CD14-positive monocyte (primary cell): ENCODE data around the genes FAAP100, ARL16, NOTUM and CENPX.

- CAGE, long polyA plus RNA, result no peak
These were observed 394 bp upstream of the ACTG1 start for GRCh38 chr17:81513079-81513307.

- CAGE, long polyA plus RNA, result no peak
These were observed 6.8 kb upstream of the ACTG1 start for GRCh38 chr17:81519254-81520033.

- CAGE, long polyA plus RNA, result no peak
These were observed at the start of gene FAAP100 for GRCh38 chr17:81552274-81552802. Gene FAAP100, minus strand, starts transcription at chr17:81552353.

- CAGE, long polyA plus RNA, result no peak
These were observed 26.1 kb upstream of the FAAP100 start for GRCh38 chr17:81578107-81578733.

- CAGE, long polyA plus RNA, result no peak
These were observed 31.6 kb upstream of the FAAP100 start for GRCh38 chr17:81583622-81584373.

DNA sequence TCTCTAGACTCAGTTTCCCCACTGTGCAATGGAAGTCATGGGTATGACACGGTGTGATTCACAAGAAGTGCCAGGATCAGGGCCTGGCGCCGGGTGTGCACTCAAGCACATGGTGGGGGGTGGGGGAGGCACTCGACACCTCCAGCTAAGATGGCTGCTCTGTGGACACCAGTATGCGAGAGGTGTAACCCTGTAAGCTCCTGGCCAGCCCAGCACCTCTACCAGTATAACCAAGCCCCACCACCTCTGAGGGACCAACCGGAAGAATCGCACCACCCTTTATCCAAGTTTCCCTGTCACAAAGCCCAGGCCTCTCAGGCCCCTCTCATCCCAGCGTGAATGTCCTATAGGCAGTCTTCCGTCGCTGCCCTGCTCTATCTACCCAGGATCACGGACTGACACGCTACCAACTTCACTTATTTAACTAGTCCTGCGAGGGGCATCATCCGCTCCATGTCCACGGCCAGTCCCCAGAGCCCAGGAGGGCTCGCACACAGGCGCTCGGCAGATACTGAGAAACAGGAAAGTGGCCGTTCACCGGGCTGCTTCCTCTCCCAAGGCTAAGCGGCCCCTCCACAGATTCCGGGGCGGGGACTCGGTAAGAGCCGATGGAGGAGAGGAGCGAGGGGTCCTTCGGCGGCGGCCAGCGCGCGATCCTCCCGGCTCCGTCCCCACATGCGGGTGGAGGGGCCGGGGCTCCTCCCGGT, 513 bp downstream of the OXLD1 start:
- CAGE, long polyA plus RNA, result no peak

DNA sequence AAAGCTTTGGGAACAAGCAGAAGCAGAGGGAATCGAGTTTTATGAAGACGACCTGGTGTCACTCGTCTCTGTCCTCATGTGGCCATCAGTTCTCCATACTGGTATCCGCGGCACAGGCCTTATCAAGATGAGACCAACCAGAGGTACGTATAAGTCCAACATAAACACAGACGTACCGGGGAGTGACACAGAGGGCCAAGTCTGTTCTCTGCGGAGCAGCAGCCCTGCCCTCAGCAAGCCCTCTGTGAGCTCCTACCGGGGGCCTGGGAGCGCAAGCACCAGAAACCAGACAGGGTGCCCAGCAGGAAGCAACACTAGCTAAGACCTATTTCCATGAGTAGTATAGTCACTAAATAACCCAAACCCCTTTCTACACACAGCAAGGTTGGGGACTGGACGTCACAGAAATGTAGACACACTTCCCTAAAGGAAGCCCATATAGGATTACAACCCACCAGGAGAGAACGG, 1.0 kb downstream of the ARL16 start:
- CAGE, long polyA plus RNA, result no peak

DNA sequence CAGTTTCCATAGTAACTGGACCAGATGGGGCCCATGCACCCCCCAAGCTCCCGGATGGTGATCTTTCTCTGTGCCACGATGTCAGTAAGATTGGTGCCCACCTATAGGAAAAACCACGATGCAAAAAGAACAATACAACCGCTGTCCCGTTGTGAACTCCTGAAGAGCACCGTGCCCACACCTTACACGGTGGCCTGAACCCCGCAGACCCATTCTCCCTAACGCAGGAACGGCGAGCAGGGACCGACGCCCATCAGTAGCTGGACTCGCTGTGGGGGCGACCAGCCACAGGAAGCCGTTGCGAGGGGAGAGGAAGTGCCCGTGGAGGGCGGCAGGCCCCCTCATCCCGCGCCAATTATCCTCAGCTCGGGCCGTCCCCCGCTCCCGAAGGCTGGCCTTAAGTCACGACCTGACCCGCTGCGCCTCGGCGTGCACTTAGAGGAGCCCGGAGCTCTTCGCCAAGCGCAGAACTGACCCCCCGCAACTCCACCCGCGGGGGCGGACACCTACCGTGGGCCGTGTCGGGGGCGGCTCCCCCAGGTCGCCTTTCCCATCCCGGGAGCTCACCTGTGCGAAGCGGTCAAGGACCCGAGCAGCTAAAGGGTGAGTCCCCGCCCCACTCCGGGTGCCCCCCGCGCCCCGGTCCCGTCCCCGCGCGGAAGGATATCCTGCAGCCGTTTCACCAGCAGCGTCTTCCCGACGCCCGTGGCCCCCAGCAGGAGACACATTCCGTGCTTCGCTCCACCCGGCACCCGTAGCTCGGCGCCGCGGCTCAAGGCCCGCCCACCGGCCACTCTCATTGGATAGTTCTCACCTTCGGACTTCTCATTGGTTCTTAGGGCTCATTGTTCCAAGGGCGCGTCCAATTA, at the start of gene ARL16:
Gene ARL16 (minus strand): TSS at position 772 of the 869 bp plus-strand sequence.
- CAGE, long polyA plus RNA, result no peak

GRCh38 chr17:81712581-81713065, 539 bp downstream of the SLC25A10 start:
- CAGE, long polyA plus RNA, result no peak

DNA sequence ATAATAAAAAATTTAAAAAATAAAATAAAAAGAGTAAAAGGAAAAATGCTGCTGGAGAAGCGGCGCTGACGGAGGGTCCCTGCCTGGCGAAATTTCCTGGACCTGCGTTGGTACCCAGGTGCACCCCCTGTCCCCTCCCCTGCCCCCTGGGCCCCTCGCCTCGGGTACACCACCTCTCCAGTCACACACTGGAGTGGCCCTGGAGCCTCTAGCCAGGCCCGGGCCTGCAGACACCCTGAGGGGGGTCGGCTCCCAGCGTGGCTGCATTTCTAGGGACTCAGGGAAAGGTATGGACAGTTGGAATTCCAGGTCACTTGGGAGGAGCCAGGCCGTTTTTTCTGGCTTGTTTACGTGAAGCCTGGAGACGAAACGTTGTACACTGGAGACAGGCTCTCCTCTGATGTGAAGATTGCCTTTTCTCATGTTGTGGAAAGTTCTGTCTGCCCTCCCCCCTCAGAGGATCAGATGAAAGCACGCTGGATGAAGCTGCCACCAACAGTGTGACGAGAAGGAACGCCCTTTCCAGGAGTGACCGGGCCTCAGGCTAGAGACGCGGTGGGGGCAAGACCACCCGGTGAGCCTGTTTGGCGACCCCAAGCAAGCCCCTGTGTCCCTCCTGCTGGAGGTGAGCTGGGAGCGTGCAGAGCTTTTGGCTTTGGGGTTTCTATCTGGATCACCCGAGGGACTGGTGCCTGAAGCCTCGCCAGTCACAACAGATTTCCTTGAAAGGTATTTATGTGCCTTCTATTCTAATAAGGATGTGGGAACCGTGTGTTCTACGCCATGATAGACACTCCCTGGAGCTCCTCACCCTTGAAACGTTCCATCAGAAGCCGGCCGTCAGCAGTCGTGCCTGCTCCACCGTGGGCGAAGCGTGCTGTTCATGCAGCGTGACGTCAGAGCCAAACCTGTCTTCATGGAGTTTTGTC, 4.0 kb upstream of the PPP1R27 start:
- CAGE, long polyA plus RNA, result no peak

DNA sequence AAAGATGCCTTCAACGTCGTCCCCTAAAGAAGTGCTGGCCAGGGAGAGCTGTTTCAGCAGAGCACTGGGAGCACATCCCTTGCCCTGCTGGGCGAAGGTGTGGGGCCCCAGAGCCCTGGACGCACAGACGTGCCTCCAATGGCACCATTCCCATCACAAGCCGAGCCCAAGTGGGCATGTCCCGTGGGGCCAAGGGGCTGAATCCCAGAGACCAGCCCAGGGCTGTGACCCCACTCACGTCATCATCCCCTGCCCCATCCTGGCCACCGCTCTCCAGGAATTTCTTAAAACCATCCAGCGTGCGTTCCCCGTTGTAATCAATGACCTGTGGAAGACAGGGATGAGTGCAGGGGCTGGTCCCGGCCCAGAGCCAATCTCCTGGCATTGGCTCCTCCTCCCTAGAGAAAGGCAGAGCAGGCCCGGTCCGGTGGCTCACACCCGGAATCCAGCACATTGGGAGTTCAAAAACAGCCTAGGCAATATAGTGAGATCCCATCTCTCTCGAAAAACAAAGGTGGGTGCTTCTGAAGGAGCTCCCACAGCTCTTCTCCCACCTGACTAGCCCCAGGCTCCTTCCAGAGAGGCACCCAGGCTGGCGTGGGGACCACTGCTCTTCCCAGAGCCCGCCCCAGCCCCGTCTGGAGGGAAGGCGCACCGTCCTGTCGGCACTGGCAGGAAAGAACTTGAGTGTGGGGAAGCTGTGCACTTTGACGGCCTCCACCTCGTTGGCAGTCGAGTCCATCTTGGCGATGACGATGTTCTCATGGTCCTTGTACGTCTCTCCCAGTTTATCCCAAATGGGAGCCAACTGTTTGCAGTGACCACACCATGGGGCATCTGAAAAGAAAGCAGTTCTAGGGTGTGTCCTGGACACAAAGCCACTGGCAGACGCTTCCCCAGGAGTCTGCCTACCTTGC, 10.3 kb upstream of the PPP1R27 start:
- CAGE, long polyA plus RNA, result no peak

GRCh38 chr17:81899598-81900773, 2.1 kb upstream of the NPB start:
- CAGE, long polyA plus RNA, result no peak

DNA sequence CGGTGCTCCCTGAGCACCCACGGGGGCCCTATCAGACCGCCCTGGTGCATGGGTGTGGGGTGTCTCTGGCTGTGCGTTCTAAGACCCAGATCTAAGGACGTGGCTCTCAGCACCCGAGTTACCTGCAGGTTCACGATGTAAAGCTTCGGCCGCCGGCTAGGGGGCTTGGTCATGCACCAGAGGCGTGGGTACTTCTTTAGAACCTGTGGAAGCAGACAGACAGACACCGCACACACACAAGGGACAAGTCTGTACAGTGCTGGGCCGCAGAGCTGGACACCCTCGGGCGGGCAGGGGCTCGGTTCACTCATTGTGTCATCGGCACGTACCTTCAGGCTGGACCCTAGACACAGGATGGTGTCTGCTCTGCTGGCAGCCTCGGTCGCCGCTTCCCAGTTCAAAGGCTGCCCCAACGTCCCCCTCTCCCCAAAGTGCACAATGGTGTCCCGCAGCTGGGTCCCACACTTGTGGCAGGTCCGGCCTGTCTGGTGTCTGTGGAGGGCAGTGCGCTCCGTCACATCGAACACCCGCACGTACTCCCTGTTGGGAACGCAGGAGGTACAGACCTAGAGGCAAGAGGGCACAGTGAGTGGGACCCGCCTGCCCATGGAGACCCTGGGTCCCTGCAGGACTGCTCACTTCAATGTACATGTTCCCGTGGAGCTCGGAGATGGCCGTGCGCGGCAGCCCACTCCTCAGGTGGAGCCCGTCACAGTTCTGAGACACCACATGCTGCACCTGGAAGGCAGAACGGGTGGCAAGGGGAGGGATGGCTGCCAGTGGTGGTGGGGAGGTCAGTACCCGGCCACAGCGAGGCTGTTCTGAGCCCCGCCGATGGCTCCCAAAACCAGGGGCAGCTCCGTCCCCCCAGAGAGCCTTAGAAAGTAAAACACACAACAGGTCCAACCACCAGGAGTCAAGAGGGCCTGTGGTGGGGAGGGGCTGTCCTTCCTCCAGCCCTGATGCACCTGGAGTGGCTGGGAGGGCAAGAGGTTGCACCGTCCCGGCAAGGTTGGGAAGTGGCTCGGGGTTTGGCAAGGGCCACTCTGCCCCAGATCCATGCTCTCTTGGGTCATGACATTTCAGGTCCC, 3.1 kb upstream of the PCYT2 start:
- CAGE, long polyA plus RNA, result no peak

DNA sequence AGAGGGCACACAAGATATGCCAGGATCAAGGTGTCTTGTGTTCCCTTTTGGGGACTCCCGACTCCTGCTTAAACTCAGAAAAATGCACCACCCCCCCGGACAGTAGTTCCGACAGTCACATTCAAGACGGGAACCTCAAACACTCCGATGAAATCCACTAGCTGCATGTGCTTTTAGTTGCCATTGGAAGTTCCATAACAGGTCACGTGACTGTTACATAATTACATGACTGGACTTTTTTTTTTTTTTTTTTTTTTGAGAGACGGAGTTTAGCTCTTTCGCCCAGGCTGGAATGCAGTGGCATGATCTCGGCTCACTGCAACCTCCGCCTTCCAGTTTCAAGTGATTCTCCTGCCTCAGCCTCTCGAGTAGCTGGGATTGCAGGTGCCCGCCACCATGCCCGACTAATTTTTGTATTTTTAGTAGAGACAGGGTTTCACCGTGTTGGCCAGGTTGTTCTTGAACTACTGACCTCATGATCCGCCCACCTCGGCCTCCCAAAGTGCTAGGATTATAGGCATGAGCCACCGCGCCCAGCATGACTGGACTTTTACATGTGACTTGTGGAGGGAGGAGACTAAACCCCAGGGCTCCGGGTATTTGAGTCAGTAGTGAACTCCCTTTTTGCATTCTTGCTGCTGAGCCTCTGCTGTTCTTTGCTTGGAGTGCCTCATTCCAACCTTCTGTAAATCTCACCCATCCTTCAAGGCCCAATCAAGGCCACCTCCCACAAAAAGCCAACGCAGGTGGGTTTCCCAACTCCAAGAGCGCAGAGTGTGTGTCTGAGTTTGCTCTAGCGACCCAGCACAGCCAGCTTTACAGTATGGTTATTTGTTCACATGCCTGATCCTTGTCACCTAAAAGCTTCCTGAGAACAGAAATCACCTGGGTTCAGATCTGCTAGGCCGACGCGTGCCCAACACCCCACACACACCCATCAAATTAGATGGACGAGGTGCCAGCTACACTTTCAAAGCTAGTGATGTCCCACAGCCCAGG, 1.5 kb downstream of the SIRT7 start:
- CAGE, long polyA plus RNA, result no peak

- CAGE, long polyA plus RNA, result no peak
These were observed 1.7 kb upstream of the SIRT7 start for GRCh38 chr17:81919321-81920367.

GRCh38 chr17:81959192-81959688, 1.7 kb downstream of the NOTUM start:
- CAGE, long polyA plus RNA, result no peak

DNA sequence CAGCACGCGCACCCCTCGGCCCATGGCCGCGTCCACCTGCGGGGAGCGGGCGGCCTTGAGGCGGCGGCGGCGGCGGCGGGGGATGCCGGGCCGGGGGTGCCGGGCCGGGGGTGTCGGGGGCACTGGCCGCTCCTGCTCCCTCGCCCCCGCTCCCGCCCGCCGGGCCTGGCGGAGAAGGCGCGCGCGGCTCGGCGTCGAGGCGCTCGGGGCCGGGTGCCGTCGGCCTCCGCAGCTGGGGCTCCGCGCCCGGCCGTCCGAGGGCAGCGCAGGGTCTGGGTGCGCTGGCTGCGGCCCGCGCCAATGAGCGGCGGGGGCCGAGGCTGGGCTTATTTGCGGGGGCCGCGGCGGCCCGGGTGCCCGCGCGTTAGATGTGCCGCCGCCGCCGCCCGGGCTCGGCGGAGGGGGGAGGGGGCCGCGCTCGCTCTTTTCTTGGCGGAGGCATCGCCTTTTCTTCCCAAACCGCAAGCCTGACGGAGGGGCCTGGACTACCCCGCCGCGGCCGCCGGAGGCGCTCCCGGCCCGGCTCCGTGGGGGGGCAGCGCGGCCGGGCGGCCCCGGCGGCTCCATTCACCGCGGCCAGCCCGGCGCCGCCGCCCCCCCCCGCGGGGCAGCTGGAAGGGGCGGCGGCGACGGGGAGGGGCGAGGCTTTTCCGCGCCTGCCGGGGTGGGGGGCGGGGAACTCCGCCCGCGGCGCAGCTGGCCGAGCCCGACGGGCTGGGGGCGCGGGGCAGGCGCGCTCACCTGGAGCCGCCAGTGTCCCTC, at the start of gene NOTUM:
Gene NOTUM (minus strand): TSS at position 302 of the 762 bp plus-strand sequence.
- CAGE, long polyA plus RNA, result no peak

GRCh38 chr17:81961705-81962112, 722 bp upstream of the NOTUM start:
- CAGE, long polyA plus RNA, result no peak

DNA sequence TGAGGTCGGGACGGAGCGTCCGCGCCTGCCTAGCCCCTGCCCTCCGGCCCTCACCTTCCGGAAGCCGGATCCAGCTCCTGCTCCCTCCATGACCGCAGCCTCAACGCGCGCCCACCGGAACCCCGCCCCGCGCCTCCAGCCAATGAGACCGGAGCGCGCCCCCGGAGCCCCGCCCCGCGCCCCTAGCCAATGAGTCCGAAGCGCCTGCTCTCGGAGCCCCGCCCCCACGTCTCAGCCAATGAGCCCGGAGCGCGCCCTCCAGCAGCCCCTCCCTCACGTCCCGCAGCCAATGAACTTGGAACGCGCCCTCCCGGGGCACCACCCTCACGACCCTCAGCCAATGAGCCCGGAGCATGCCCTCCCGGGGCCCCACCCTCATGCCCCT, at the start of gene CENPX:
Gene CENPX (minus strand): TSS at position 107 of the 385 bp plus-strand sequence.
- CAGE, long polyA plus RNA, result no peak

GRCh38 chr17:82029754-82030935, 1.3 kb upstream of the RAC3 start:
- CAGE, long polyA plus RNA, result no peak